Diencephalon (tissue), 2 donors: ENCODE results near the genes GRXCR2 and LARS1.

DNA sequence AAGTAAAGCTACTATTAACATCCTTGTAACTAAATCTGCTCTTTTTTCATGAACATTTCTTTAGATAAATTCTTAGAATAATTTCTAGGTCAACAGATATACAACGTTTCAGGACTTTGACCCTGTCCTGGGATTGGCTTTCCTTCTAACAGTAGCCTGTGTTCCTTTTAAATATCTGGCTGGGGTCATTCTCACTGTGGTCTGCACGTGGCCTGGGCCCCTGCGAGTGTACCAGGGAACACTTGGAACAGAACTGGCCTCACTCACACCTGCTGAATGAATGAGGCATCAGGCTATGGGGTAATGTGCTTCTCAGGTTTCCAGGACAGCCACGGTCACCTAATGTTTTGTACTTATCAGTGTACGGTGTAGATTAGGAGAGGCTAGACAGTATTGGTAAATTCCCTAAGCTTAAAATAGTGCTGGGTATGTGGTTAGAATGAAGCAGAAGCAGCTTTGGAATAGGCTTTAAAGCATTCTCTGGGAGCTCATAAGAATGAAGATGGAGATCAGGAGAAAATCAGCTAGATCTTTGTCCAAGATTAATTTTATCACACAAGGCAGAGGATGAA is 267.7 kb downstream of the NR3C1 start:
- RAMPAGE, long total RNA, result no peak

GRCh38 chr5:143164854-143165448 is 238.5 kb downstream of the NR3C1 start:
- RAMPAGE, long total RNA, result no peak

DNA sequence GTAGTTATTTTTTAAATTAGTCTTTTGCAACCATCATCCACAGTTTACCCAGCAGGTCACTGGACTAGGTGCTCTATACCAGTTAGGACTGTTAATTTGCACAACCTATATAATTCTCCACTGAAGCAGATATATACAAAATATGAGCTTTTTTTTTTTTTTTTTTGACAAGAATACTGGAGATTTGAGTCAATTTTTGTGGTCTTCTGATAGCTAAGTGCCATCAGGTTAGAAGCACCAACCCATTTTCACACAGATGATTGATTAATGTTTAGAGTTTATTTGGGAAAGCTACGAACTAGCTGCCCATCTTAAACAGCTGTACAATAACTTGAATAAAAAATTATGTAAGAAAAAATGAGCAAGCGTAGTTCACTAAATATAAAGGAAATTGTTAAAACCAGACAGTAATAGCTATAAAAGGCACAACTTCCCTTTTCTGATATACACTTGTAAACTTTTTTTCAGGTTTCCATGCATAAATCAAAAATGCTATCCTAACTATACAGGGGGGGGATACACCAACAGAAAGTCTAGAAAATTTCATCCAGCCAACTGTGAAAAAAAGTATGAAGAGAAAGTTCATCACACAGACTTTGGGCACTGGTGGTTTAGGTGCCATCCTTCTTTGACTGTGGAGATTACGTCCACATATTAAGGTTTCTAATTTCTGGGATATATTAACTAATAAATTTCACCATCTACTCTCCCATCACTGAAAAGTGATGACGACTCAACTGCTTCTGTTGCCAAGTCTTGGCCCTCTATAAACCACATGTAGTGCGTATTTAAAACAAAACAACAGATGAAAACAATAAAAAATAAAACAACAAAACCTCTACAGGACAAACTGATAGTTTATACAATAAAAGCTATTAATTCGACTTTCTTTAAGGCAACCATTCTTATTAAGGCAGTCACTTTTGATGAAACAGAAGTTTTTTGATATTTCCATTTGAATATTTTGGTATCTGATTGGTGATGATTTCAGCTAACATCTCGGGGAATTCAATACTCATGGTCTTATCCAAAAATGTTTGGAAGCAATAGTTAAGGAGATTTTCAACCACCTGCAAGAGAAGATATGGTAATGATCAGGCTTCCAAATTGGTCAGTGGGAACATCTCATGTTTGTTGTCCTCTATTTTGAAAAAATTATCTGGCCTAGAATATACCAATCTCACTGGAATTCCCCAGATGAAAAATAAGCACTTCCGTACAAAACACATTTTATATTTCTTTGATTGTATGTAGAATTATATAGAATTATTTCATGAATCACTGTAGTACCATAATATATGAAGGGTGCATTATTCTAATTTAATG is 122.1 kb downstream of the NR3C1 start:
- RAMPAGE, long total RNA, result no peak

GRCh38 chr5:143353905-143354605 is 49.4 kb downstream of the NR3C1 start:
- RAMPAGE, long total RNA, result no peak

DNA sequence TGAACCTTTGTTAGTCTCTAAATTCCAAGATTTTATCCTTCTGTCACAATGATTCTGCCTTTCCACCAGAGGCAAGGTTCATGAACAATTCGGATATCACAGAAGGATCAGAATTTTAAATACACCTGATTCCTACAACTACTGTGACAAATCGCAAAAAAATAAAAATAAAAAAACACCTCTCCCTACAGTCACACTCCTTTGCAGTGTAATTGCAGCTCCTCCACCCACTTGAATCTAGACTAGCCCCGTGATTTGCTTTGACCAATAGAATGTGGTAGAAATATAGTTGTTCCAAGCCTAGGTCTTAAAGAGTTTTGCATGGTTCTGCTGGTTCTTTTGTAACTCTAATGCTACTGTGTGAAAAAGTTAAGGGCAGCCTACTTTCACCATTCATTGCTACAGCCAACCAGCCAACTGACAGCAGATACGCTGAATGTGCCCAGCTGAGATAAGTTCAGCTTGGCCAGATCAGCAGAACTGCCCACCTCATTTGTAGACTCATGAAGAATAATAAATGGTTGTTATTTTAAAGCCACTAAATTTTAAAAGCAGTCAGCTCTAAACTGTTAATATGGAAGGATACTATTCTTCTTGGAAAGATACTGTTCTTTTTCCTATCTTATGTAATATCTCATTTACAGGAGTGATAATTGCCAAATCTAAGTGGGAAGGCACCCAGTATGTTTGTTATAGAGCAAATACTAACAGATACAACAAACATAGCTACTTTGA is 23.9 kb downstream of the NR3C1 start:
- RAMPAGE, long total RNA, result no peak

DNA sequence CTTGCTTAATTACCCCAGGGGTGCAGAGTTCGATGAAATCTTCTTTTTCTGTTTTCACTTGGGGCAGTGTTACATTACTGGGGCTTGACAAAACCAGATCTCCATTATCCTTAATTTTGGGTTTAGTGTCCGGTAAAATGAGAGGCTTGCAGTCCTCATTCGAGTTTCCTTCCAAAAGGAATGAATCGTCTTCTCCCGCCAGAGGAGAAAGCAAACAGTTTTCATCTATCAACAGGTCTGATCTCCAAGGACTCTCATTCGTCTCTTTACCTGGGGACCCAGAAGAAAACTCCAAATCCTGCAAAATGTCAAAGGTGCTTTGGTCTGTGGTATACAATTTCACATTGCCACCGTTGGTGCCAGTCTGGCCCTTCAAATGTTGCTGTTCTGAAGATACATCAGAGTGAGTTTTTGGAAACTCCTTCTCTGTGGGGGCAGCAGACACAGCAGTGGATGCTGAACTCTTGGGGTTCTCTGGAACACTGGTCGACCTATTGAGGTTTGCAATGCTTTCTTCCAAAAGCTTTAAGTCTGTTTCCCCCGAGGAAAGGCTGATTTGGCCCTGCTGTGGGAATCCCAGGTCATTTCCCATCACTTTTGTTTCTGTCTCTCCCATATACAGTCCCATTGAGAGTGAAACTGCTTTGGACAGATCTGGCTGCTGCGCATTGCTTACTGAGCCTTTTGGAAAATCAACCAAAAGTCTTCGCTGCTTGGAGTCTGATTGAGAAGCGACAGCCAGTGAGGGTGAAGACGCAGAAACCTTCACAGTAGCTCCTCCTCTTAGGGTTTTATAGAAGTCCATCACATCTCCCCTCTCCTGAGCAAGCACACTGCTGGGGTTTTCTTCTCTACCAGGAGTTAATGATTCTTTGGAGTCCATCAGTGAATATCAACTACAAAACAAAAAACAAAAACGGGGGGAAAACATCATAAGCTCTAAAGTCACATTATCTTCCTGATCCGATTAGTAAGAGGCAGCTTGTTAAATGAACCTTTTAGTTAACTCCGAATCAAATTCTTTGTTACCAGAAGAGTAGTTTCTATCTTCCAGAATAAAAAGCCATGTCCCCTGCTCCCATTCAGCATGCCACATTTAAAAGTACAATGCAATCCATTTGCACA is 3.2 kb downstream of the NR3C1 start:
- RAMPAGE, long total RNA, result no peak

DNA sequence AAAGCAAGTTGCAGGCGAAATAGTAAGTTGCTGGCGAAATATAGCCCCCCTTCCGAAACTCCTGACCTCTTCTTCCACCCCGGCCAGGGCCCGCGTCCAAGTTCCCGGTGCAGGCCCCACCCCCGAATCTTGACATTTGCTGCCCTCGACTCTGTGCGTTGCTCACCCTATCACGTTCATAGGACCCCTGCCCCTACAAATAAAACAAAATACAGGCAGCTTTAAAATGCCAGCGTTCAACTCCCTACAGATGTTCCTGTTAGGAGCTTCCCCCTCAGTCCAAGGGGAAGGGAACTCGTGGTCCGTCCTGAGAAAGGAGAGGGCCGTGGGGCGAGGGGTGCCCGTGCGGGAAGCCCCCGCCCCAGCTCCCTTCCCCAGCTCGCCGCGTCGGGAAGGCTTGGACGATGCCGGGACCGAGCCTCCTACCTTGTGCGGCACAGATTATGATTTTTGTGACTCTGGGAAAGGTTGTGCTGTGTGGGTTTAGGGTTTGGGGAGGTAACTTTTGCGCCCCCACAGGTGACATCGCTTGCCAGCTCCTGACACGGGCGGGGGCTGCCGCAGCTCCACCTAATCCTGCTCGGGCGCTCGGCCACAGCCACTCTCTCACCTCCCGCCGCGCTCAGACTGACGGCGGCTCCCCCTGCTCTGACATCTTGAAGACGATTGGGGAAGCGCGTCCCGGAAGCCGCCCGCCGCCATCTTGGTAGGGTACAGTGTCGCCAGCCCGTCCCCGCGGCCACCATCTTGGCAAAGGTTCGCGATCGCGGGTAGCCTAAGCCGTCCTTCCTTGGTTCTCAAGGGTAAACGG is 1.4 kb upstream of the NR3C1 start:
- RAMPAGE, long total RNA, result no peak

GRCh38 chr5:143405535-143405792 is 2.0 kb upstream of the NR3C1 start:
- RAMPAGE, long total RNA, result no peak

DNA sequence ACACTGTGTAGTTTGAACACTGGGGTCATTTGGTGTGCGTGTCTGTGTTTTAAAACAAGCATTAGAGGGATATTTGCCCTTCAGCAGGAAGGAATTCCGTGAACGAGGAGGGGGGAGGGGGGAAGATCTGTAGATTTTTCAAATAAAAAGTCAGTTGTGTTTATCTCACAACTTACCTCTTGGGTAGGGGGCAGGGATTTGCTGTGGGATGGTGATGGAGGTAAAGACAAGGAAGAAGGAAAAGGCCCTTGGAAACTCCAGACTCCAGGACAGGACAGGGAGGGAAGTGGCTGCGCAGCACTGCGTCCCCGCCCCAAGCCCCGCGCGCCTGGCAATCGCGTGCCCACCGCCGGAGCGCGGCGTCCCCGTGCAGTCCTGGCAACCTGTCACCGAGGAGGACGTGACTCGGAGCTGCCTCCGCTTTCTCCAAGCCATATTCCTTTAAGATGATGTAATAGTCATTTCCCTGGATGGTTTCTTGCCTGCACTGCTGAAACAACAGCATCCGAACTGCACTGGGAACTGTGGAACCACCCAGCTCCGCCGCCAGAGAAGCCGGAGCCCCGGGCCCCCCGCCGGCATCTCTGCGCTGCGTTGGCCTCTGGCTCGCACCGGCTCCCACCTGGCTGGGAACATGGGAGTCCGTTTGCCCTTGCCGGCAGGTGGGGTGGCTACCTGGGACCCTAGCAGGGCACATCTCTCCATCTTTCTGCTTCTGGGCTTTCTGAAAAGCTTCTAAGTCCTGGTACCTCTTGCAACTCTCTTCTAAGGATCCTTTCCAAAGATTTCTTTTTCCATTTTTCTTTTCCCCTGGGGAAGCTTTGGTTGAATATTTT is 34.4 kb downstream of the KCTD16 start:
- RAMPAGE, long total RNA, result no peak

DNA sequence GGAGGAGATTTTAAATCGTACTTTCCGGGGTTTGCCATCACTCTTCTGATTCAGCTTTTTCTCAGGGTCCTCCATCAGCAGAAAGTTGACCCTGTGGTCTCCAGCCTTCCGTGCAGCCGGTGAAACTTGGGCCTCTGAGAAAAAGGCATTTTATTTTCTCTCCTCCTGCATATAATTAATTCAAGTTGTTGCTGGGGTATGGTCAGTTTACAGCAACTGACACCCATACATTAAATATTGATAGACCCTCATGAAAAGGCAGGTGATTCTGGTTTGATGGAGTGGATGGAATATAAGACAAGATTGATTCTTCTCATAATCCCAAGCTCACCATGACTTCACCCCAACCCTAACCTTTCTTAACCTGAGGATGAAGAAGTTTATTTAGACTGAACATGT is at the start of gene GRXCR2:
Gene GRXCR2 (minus strand): TSS at position 121 of the 399 bp plus-strand sequence.
- RAMPAGE, long total RNA, result no peak

DNA sequence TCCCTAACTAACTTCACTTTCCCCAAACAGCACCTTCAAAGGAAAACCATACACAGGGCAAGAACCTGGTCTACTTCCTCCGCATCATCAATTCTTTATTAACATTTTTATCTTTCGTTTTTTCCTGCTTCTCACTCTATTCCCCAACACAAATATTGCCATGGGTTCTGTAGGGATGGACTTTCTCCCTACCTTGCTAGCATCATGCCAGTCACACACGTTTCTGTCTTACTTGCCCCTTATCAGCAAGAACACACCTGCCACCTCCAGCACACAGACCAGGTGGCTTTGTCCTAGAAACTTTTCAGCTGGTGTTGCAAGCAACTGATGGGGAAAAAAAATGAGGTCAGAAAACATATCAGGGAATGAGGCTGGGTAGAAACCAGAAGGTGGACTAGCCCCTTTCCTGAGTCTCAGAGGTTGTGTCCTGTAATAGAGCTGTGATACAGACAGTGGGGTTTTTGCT is 5.8 kb downstream of the SH3RF2 start:
- RAMPAGE, long total RNA, result no peak

DNA sequence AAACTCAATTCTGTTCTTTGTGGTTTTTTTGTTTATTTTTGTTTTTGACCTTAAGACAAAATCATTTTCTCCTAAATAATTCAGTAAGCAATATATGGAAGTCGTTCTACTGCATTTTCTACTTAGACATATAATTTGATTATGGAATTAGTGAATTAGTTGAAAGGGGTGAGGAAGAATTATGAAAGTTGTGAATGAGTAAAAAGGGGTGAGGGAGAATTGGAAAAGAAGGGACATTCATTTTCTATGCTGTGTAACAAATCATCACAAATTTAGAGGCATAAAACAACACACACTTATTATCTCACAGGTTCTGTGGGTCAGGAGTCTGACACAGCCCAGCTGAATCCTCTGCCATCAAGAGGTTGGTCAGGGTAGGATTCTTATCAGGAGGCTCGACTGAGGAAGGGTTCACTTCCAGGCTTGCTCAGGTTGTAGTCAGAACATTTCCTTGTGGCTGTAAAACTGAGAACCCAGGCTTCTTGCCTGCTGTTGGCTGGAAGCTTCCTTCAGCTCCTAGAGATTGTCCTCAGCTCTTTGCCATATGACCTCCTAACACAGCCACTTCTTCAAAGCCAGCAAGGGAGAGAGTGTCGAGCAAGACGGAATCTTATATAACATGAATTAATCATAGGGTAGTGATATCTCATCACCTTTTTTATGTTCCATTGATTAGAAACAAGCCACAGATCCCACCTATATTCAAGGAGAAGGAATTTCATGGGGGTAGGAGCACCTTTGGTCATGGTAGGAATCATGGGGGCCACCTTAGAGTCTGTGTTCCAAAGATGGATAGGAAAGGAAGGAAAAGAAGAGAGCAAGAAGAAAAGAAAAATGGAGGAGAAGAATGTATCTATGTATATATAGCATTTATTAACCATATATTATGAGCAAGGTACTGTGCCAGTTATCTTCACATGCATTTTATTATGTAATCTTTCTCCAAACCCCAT is 37.6 kb downstream of the SH3RF2 start:
- RAMPAGE, long total RNA, result no peak

GRCh38 chr5:146182312-146183037 is at the start of gene LARS1:
Gene LARS1 (minus strand): TSS chr5:146182650.
- RAMPAGE, long total RNA, result start-site peak on the minus strand at chr5:146182512-146182650, 2,157 and 2,296 reads in 2 replicates

DNA sequence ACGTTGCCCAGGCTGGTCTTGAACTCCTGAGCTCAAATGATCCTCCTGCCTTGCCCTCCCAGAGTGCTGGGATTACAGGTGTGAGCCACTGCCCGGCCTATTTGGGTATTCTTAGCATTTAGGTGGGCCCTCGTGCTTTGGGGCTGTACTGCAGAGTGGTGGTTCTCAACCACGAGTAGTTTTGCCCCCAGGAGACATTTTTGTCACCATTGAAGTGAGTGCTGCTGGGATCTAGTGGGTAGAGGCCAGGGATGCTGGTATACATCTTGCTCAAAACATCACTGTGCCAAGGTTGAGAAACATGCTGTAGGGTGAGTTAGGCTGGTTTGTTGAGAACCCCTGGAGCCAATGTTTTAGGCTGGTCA is 24.8 kb downstream of the GPR151 start:
- RAMPAGE, long total RNA, result no peak

DNA sequence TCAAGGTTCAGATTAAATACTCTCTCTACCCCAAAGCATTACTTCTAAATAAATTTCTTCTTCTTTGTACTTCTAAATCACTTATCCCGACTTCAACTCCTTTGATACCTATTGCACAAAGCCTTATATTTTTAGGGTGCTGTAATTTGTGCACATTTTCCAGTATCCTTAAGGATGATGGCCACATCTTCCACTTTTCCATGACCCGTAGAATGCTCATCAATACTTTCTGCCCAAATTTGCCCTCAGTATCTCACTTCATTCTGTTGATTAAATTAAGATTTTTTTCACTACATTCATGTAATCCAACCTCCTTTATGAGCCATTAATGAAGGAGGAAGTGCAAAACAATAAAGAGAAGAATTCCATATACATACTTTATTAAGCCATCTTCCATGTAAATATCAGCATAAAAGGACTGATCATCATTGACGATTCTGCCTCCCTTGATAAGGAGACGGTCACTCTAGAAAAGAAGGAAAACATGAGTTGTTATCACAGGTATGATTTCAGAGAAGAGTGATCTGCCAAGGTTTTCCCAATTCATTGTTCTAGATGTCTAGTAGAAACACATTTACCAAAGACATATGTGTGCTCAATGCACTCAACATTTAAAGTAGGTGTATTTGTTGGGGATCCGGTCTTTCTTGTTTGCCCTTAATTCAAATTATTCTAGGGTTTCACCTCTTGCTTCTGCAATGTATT is 85.2 kb downstream of the DPYSL3 start:
- RAMPAGE, long total RNA, result no peak

GRCh38 chr5:147838328-147838539 is 6.8 kb upstream of the SPINK1 start:
- RAMPAGE, long total RNA, result no peak

- RAMPAGE, long total RNA, result no peak
Measured at GRCh38 chr5:148071880-148072717, 8.3 kb downstream of the SPINK5 start.

DNA sequence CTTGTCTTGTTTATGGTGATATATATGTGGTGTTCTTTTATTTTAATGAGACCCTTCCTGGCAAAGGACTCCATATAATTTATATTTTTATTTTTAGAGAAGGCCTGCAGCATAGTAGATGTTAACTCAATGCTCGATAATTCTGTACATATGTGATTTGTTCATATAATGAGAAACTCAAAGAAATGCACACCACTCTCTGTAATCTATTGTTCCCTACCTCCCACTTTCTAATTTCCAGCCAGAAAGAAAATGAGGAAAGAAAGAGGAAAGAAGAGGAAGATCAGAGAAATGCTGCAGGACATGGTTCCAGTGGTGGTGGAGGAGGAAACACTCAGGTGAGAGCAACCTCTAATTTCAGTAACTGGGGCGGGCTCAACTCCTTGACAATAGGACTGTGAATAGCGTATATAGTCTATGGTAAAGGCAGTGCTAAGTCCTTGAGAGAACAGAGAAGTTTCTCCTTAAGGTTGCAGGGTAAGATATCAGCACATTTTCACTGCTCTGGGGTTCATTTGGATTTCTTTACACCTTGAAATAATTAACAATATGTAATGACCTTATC is 52.1 kb upstream of the SPINK14 start:
- RAMPAGE, long total RNA, result no peak

DNA sequence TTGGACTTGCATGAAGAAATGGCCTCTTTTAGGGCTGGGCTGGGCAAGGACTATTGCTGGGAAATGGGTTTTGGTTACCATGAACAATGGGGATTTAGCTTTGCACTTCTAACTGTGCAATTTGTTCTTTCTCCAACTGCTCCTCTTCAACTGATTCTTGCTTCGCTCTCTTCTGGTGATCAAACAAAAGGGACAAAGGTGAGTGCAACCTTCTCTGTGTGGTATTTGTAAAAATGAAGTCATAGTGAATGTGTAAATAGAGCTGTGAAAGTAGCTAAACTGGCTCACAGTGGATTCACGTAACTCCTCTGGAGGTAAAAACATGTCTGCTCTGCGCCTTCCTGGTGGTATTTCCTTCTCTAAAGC is 21.0 kb upstream of the SPINK14 start:
- RAMPAGE, long total RNA, result no peak

GRCh38 chr5:148437229-148437782 is 53.5 kb downstream of the FBXO38 start:
- RAMPAGE, long total RNA, result no peak